Hair follicular keratinocyte (primary cell): ENCODE data around the genes ESRRG and TGFB2.

DNA sequence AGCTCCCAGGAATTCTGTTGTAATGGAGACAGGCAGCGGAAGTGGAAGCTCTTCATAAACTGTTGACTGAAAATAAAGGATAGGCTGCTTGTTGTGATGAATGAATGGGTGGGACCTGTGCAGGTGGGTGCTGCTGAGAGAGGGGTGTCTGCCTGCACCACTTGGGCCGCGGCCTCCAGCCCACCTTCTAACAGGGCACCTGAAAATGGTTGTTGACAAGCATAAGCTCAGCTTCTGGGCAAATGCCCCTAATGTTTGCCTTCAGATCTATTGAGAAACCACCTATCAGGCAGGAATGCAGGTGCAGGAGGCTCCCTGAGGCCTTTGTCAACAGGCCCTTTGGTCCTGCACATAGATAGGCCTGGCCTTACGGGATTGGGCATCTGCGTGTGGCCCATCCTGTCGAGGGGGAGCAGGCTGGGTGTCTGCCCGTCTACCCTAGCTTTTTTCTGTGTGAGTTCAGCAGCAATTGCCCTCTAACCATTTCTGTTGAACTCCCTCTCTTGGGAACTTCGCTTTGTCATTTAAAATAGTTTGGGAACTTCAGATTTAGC is 321.1 kb downstream of the RPS6KC1 start:
- RAMPAGE, long total RNA: no peak

DNA sequence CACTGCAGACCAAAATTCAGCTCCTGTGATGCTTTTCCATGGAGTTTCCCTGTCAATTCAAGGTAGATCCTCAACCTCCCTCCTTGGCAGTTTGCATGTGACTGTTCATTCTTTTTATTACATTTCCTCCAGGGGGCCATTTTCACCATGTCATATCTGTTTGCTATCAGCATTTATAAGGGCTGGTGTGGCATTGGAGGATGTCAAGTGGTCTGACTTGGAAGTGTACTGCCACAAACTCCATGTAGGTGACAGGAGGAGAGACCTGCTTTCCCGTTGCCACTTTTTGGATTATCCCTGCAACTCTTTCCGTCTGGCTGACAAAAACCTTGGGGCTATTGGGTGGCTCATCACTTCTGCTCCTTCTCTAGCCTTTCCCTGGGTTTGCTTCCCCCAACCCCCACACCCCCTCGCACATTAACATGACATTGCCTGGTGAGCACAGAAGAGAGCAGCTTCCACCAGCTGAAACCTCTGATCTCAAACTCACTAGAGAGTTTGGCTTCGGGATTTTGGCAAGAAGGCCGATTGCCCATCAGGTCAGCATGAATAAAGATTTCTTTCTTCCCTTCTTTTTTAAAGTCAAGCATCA is 39.1 kb downstream of the PROX1 start:
- RAMPAGE, long total RNA: no peak

DNA sequence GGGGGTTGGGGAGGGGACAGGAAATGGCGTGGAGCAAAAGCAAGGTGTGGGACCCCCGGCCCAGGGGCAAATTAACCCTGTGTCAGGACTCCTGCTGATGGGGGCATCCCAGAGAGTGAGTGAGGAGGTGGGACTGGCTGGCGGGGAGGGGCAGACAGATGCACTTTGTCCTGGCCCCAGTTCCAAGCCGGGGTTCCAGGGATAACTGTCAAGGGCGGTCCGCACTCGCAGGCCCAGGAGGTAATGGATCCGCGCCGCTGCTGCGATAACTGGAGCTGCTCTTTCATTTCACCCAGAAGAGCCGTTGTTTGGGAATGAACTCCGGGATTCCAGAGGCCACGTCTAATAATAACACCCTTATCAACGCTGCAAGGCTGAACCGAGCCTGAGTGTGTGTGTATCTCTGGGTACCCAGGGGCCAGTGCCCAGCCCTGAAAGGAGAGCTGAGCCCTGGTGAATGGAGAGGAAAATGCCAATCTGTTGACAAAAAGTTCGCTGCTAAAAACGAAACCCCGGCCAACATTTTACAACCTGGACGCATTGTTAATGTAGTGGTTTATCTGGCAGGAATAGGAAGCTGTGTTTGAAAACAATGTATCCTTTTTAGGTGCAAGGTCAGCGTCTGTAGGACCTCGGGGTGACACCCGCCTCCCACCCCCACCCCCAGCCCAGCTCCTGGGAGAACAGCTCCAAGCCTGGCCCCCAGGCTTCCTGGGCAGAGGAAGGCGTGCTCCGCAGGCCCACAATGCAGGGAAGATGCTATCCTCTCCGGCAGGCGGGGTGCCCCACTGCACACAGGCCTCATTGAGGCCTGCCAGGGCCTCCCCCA is 119.7 kb downstream of the PROX1 start:
- RAMPAGE, long total RNA: no peak

DNA sequence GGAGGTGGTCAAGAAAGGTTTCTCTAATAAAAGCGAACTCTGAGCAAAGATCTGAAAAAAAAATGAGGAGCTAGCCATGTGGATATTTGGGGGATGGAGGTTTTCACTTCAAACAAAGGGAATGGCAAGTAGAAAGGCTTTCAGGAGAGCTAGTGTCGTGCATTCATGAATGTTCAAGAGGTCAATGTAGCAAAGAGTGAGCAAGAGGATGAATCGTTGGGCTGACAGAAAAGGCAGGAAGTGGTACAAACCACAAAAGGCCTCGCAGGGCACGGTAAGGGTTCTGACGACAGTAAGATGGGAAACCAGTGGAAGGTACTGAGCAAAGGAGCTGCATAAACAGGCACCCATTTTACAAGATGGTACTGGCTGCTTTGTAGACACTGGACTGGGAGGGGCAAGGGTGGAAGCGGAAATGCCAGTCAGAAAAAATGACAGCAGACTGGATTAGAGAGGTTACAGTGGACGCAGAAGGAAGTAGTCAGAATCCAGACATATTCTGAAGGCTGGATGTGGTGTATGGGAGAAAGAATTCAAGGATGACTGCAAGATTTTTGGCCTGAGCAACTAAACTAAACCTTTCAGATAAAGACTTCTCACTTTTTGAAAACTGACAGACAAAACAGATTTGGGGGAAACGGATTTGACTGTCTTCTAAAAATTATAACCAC is 123.5 kb downstream of the PTPN14 start:
- RAMPAGE, long total RNA: no peak

GRCh38 chr1:214642373-214643436 is 39.7 kb downstream of the CENPF start:
- RAMPAGE, long total RNA: no peak

GRCh38 chr1:215568565-215568763 is 1.4 kb downstream of the KCTD3 start:
- RAMPAGE, long total RNA: no peak

GRCh38 chr1:215604036-215604370 is 36.9 kb downstream of the KCTD3 start:
- RAMPAGE, long total RNA: no peak

GRCh38 chr1:216531794-216531999 is 108.4 kb upstream of the USH2A start:
- RAMPAGE, long total RNA: no peak

DNA sequence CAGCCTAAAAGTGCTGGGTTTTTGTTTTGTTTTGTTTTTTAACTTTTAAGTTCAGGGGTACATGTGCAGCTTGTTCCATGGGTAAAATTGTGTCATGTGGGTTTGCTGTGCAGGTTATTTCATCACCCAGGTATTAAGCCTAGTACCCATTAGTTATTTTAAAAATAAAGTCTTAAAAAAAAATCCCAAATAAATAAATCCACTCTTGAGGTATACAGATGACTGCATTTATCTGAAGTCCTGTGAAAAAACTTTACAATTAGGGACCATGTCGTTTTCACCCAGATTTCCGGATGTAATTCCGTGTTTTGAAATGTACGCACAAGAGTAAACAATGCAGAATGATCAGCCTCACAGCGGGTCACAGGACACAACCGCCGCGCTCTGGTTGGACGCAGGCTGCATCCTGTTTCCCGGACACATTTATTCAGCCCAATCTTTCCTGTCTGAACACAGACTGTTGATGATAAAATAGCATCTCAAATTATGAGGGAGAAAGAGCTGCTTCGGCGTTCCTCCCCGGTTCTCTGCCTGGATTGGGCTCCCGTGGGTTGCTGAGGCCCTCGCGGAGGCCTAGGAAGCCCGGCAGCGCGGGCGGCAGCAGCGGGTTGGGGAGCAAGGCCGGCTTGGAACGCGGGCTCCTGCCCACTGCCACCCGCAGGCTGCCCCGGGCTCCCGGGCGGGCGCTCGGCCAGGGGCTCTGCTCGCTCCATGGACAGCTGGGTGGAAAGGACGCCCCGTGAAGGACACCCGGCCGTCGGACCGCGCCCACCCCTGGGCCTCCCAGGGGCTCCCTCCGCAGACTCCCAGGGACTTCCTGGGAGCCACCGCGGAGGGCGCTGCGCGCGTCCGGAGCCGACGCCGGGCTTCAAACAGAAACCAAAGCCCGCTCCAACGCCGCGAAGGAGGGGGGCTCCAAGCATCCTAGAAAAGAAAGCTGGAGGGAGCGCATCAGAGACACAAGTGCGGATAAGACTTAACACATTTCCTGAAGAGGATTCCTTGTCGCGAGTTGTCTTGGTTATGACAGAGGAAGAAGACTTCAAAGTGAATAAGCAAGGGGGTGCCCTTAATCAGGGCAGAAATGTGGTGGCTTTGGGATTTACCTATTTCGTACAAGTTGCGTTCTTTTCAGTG is 122.4 kb downstream of the ESRRG start:
- RAMPAGE, long total RNA: no peak

- RAMPAGE, long total RNA: no peak
These were observed 95.9 kb downstream of the ESRRG start for GRCh38 chr1:216627227-216627891.

- RAMPAGE, long total RNA: no peak
These were observed 13.2 kb downstream of the ESRRG start for GRCh38 chr1:216709897-216710574.

DNA sequence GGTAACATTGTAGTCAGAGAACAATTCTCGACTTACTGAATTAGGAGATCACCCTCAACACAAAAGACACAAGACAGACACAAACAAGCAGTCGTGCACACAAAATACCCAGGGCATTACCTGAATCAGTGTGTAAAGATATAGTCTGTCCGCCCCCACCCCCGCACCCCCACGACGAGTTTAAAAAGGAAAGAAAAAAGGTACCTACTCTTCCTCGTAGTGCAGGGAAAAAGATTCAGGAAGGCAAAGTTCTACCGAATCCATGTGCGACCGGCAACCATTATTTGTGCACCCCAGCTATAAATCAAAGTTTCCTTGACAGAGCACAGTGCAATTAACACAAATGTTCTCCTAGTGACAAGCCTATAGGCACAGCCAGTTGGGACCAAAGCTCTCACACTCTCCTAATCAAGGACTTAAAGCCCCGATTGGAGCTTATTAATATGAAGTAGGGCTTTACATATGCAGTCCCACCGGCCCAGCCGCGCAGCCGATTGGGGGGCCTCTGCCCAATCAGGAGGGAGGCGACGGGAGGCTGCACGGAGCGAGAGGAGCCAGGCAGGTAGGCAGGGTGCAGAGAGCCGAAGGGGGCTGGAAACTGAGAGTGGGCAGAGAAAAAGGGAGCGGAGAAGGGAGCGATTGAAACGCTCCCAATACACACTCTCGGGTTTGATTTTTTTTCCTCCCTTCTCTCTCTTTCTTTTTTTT is at the start of gene ESRRG:
Gene ESRRG, minus strand, starts transcription at position 394 of the 708 bp plus-strand sequence.
- RAMPAGE, long total RNA: no peak

DNA sequence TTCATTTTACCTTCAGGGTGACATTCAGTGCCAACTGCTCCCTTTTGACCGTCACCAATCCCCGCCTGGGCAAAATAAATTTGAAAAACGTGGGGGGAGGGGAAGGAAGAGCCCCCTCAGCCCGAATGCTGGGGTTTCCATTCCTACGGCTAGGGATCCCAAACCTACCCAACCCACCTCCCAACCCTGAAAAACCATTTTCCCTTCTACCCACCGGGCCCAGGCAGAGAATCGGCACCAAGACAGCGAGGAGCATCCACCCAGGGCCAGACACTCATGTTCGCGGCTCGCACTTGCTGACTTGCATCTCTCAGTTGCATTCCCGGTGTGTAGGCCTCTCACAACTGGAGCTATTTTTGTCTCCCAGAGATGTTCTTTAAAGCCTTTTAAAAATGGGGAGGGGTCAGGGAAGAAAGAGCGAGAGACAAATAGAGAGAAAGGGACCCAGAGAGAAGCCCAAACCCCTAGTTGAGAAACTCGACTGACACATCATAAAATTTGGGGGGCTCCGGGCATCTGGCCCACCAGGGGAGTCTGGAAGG is 367.1 kb upstream of the ESRRG start:
- RAMPAGE, long total RNA: no peak

- RAMPAGE, long total RNA: start-site peak on the plus strand at chr1:218345336-218345391, 35 and 12 reads in 2 replicates
These were observed at the start of gene TGFB2 for GRCh38 chr1:218345168-218346202. Gene TGFB2, plus strand, starts transcription at chr1:218345336.

DNA sequence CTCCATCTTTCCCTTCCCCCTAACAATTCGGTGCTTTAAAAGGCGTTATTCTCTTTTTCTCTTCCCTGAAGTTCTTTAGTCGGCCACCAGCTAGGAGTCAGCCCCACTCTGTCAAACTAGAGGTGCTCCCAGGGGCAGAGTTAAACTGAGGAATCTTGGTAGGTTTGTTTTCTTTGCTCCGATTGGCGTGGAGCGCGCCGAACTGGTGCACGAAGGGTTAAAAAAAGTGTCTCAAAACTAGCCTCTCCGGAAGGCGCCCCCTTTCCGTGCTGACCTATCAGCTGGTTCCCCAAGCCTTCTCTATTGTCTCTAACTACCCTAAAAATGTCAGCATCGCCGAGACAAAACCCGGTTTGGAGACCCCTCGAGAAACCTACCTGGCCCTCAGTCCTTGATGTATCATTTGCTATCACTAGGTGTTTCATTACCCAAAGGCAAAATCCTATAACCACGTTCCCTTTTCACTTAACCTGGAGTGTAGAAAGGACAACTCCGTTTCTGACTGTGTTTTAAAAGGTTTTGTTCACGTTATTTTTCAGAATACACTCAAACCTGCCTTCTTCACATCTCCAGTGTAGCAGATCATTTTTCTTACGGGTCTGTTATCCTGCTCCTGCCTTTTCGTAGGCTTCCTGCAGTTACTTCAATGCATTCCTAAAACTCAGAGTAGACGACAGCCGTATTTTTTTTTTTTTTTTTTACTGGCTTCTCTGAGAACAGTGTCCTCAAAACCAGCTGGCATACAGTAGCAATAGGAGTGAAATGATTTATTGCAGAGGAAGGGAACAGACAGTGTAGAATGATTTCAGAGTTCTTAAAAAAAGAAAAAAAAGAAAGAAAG is 2.3 kb downstream of the TGFB2 start:
- RAMPAGE, long total RNA: no peak

- RAMPAGE, long total RNA: no peak
These were observed 3.5 kb downstream of the TGFB2 start for GRCh38 chr1:218348430-218349221.

DNA sequence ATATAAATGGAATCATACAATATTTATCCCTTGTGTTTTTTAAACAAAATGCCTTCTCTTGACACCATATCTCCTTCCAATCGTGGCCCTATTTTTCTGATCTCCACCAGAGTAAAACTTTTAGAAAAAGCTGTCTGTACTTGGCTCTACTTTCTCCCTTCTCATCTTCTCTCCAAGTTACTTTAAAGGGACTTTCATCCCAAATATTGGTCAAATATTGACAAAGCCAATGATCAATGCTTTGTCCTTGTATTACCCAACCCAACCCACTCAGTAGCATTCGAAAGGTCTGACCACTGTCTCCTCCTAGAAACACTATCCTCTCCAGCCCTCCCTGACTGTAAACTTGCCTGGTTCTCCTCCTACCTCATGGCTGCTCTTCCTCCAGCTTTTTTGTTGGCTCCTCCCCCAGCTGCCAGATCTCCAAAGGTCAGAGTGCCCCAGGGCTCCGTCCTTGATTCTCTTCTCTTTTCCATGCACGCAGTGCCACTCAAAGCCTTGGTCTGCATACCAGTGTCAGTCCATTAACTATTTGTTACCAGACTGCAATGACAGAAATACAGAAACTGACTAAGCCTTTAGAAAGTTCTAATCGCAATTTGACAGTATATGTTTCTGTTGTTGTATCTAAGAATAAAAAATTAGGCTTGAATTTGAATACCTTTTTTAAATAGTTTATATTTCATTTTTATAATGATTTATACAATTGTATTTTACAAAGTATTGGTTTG is 44.4 kb downstream of the SLC30A10 start:
- RAMPAGE, long total RNA: no peak

DNA sequence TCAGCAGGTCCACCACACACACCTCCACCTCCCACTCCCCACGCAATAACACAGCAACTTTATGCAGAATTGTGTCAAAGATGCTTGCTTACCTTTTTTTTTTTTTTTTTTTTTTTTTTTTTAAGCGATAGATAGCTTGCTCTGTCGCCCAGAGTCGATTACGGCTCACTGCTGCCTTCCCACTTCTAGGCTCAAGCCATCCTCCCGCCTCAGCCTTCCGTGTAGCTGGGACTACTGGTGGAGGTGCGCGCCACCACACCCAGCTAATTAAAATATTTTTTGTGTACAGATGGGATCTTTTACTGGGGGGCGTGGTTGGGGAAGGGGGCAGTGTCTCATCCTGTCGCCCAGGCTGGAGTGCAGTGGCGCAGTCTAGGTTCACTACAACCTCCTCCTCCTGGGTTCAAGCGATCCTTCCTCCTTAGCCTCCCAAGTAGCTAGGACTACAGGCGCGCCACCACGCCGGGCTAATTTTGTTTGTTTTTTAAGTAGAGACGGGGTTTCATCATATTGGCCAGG is 666 bp upstream of the BPNT1 start:
- RAMPAGE, long total RNA: no peak

DNA sequence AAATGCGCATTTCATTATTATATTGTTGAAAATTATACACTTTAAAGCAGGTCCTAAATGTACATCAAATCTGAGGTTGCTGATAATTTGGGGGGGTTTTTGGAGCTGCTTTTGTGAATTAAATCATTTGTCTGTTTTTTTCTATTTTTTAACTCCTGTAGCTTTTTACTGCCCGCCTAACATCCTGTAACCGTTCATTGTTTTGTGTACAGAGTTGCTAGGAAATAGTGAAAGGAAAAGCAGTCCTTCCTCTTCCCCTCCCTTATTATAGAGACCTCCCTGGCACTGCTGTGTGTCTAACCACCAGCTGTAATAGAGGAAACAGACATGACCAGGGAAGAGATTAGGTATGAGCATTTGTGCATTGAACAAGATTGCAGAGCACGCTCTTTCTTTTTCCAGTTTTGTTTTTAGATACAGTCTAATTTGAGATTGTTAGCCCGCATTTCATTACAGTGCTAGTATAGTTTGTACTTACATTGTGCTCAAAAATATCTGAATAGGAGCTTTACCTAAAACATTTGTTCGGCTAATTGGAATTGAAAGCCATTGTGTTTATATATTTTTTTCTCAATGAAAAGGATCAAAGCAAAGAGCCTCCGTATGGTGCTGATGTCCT is 43.5 kb downstream of the IARS2 start:
- RAMPAGE, long total RNA: no peak

DNA sequence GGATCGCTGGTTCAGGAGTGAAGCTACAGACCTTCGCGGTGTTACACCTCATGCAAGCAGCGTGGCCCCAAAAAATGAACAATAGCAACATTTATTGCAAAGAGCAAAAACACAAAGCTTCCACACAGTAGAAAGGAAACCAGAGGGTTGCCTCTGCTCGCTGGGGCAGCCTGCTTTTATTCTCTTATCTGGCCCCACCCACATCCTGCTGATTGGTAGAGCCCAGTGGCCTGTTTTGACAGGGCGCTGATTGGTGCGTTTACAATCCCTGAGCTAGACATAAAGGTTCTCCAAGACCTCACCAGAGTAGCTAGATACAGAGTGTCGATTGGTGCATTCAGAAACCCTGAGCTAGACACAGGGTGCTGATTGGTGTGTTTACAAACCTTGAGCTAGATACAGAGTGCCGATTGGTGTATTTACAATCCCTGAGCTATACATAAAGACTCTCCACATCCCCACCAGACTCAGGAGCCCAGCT is 52.8 kb upstream of the MARK1 start:
- RAMPAGE, long total RNA: no peak